Retinal pigment epithelial cell (primary cell): ENCODE measurements around the gene AREL1.

GRCh38 chr14:74499556-74500017, 6.0 kb downstream of the ISCA2 start:
- RRBS, result no CpG with 5 or more reads among the region's 2 CpGs

GRCh38 chr14:74500018-74501107, 6.8 kb downstream of the ISCA2 start:
- RRBS, result no CpG with 5 or more reads among the region's 13 CpGs

DNA sequence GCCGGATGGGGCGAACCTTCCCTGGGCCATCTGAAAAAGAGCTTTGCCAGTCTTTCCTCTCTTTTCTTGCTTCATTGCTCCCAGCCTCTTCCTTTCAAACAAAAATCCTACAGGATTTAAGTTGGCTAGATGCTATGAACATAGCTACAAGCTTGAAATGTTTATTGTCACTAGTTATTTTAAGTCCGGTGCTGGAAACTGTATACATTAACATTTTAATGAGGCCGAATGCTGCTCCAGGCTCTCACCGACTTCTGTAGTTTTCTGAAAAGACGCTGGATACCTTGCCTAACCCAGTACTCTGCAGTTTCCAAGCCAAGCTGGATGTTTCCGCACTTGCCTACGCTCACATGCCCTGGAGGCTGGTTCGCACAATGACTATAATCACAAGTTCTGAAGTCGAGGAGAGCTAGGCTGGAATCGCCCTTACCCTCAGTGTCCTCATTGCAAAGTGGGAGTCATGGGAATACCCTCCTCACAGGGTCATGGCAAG, 39.2 kb downstream of the LTBP2 start:
- RRBS, result no CpG with 5 or more reads among the region's 11 CpGs

GRCh38 chr14:74593554-74593975, 18.5 kb downstream of the LTBP2 start:
- RRBS, result no CpG with 5 or more reads among the region's 4 CpGs

- RRBS, result no CpG with 5 or more reads among the region's 18 CpGs
Observed at GRCh38 chr14:74594713-74595618, 17.1 kb downstream of the LTBP2 start.

DNA sequence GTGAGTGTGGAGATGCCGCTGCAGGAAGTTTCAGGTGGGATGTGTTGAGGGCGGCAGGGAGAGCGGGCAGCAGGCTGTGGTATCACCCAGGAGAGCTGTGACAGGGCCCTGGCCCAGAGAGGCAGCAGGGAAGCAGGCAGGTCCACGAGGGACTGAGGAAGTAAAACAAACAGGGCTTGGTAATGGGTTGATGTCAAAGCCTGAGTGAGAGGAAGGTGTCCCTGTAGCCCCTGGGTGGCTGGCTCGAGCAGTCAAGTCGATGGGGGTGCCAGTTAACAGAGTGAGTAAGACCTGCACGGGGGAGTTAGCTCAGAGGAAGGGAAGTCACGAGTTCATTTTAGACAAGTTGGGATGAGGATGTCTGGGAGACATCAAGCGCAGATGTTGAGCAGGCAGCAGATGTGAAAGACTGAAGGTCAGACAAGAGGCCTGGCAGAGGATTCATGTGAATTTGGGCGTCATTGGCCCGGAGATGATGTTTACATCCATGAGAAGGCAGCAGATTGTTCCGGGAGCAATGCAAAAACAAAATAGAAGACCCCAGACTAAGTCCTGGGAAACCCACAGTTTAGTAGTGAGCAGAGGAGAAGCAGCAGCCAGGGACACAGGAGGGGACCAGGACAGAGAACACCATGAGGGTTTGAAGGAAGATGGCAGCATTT, 15.4 kb downstream of the LTBP2 start:
- RRBS, result 100% methylated on average over 1 of the region's 12 CpGs

DNA sequence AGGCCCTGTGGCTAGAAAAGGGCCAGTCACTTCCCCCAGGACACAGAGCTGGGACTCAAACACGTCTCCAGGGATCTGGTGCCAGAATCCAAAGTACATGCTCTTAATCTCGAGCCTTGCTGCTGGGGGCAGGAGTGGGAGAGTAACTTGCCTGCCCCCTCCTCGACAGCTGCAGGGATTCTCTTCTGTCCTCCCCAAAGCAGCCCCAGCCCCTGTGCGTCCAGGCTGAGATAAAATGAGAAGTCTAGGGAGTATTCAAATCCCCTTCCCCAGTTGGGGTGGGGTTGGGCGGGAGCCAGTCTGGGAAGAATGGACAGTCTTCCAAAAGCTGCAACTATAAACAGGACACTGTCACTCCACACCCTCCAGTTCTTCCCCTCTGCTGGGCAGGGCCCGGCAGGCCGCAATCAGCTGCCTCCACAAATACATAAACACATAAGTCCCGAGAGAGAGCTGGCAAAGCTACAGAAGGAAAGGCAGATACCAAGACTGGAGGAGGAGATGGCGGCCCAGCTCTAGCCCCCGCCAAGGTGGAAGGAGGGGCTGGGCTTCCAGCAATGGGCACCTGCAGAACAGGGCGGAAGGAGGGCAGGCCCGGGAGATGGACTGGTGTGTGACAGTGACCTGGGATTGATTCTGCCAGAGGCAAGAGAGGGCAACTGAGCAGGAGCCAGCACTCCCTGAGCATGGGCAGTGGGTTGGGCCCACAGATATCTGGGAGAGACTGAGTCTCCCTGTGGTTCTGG, 12.7 kb downstream of the LTBP2 start:
- RRBS, result no CpG with 5 or more reads among the region's 12 CpGs

DNA sequence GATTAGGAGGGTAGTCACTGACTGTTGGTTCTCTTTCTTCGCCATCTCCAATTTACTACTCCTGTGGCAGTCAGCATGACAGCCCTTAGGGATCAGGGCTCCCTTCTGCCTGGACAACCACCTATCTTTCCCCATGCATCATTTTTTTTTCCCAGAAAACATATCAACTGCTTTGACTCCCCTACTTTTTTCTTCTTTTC, 48.7 kb downstream of the AREL1 start:
- RRBS, result no CpG with 5 or more reads among the region's 1 CpG

GRCh38 chr14:74712392-74713507, at the start of gene AREL1:
AREL1 (minus strand) TSS chr14:74713080.
- RRBS, result 0% methylated on average over 5 of the region's 33 CpGs

DNA sequence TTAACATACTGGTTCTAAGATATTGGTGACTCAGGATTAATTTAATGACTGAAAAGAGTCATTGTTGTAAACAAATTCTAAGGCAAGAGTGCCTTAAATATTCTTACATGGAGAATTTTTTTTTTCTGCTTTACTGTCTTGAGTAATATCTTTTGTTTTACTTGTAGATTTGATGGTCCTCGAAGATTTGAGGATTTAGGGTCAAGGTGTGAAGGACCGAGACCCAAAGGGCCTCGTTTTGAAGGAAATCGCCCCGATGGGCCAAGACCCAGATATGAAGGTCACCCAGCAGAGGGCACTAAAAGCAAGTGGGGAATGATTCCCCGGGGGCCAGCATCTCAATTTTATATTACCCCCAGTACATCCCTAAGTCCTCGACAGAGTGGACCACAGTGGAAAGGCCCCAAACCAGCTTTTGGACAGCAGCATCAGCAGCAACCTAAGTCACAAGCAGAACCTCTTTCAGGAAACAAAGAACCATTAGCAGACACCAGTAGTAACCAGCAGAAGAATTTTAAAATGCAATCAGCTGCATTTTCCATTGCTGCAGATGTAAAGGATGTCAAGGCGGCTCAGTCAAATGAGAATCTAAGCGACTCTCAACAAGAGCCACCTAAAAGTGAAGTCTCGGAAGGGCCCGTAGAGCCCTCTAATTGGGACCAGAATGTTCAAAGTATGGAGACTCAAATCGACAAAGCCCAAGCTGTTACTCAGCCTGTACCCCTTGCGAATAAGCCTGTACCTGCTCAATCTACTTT, 34.5 kb downstream of the YLPM1 start:
- RRBS, result no CpG with 5 or more reads among the region's 13 CpGs

DNA sequence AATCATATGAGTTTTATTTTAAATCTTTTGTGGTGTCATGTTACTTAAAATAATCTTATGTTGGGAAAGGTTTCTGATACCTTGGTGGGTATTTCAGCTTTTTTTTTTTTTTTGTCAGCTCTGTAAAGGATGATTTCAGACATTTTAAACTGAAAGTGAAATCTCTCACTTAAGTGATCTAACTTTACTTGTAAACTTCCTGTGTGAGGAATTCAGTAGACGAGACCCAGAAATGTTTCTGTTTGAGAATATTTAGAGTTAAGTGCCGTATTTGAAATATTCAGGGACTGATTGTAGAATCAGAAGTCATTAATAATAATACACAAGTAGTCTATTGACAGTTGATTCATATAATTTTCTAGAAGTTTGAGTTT, 37.8 kb downstream of the PROX2 start:
- RRBS, result no CpG with 5 or more reads among the region's 2 CpGs

- RRBS, result no CpG with 5 or more reads among the region's 2 CpGs
Observed at GRCh38 chr14:74884592-74885244, 3.0 kb downstream of the DLST start.

GRCh38 chr14:74890847-74891588, 9.3 kb downstream of the DLST start:
- RRBS, result no CpG with 5 or more reads among the region's 4 CpGs

DNA sequence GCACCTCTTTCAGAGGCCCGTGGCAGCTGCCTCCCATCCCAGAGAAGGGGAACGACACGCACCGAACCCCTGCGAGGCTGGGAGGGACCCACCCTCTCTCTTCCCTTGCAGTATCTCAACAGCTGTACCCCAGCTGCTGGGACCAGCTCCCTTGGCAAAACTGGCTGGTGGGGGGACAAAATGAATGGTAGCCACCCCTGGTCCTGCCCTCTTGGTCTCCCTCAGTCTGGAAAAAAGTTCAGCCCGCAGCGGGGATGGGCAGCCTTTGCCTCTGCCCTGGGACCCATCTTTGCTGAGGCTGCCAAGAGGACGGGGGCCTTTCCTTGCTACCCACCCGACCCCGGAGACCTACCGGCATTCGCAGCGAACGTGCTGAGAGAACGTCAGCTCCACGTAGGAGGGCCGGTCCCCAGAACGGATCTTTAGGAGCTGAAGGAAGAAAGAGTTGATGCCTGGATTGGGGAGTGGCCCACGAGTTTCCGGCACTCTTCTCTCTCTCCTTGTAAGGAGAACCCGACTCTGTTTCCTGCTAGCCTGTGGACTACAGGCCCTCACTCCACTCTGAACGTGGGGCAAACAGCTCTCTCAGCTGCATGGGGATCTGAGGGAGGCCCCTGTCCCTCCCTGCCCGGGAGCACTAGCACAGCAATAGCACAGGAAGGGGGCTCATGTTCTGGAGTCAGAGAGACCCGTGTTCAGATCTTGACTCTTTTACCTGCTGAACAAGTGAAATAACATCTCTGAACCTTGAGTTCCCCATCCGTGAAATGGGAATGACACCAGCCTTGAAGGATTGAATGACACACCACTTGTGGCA, 7.0 kb downstream of the PGF start:
- RRBS, result 89% methylated on average over 10 of the region's 25 CpGs

GRCh38 chr14:75025018-75026183, 22.7 kb downstream of the EIF2B2 start:
- RRBS, result no CpG with 5 or more reads among the region's 8 CpGs

DNA sequence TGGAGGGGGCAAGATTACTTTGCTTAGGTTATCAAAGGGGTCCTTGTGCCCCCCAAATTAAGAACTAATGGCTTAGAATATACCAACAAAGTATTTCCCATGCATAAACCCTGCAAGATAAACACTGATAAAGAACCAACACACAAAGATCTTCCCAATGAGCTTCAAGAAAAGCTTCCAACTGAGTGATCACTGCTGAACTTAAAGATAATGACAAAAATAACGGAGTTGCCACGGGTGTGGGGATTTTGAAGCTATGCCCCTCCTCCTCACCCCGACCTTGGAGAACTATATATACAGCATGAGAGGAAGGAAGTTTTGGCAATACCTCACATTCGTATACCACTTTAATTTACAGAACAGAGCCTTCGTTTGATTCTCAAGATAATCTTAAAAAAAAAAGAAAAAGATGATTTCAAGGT, 824 bp downstream of the NEK9 start:
- RRBS, result no CpG with 5 or more reads among the region's 5 CpGs

GRCh38 chr14:75138343-75138872, 11.6 kb upstream of the NEK9 start:
- RRBS, result no CpG with 5 or more reads among the region's 2 CpGs

DNA sequence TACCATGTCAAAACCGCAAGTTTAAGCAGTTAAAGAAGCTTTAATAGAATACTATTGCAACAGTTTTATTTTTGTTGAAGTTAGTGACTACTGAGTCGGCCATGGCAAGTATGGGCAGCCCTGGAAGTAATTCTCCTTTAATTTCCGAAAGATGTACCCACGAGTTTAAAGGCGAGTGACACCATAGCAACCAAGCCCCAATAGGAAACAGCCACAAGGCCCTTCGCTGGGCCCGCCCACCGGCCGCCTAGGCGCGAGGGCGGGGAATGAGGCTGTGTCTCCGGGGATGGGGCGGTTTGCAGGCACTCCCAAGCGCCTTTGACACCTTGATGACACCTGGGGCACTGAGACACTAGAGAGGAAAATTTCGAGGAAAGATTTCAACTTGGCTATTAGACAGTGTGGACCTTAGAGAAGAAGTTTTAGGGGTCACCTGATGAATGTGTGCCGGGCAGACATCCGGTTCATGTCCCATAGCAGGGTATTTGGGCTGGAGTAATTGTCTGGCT, 385 bp upstream of the TMED10 start:
- RRBS, result 2% methylated on average over 6 of the region's 18 CpGs

- RRBS, result no CpG with 5 or more reads among the region's 9 CpGs
Observed at GRCh38 chr14:75229977-75231018, 48.3 kb upstream of the FOS start.

GRCh38 chr14:75238964-75239658, 39.5 kb upstream of the FOS start:
- RRBS, result no CpG with 5 or more reads among the region's 6 CpGs